Duodenum (tissue), 1 donor: ENCODE results near the gene CALCOCO1.

- PRO-cap: no peak
Observed at GRCh38 chr12:53707899-53708130, 19.4 kb downstream of the CALCOCO1 start.

- PRO-cap: bidirectional peak, plus-strand start at chr12:53727719, minus-strand start at chr12:53727446
Observed at GRCh38 chr12:53727286-53728494, at the start of gene CALCOCO1. Gene CALCOCO1, minus strand, starts transcription at chr12:53727452.

GRCh38 chr12:53739528-53740180 lies 12.4 kb upstream of the CALCOCO1 start:
- PRO-cap: no peak

DNA sequence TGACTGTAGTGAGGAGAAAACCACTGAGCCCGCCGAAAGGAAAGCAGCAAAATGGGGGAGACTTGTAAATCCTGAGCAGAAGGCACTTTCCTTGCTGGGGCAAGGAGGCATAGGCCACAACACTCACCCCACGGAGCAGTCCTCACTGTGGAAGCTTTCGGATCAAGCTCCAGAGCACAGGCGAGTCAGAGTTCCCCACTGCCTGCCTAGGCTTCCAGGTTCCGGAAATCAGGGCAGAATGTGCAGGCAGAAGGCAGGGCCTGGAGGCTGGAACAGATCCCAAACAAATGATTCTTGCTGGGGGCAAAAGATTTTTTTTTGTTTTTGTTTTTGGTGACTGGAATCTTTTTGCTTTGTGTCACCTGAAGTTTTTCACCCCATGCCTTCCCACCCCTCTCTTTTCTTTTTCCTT lies 4.4 kb upstream of the HOXC11 start:
- PRO-cap: no peak

- PRO-cap: bidirectional peak, plus-strand start at chr12:53974699, minus-strand start at chr12:53974695; unidirectional peak, plus-strand start at chr12:53974699
Observed at GRCh38 chr12:53974140-53975155, 1.5 kb downstream of the HOXC11 start.

DNA sequence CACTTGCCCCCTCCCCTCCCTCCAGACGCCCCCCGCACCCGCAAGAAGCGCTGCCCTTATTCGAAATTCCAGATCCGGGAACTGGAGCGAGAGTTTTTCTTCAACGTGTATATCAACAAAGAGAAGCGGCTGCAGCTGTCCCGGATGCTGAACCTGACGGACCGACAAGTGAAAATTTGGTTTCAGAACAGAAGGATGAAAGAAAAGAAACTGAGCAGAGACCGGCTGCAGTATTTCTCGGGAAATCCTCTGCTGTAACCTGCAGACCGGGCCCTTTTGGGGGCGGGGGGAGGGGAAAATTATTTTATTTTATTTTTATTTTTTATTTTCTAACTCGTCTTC lies 2.2 kb downstream of the HOXC11 start:
- PRO-cap: no peak

- PRO-cap: no peak
Observed at GRCh38 chr12:53999359-53999920, 521 bp upstream of the HOXC9 start.

GRCh38 chr12:54002302-54003028 lies 2.5 kb downstream of the HOXC9 start:
- PRO-cap: no peak

DNA sequence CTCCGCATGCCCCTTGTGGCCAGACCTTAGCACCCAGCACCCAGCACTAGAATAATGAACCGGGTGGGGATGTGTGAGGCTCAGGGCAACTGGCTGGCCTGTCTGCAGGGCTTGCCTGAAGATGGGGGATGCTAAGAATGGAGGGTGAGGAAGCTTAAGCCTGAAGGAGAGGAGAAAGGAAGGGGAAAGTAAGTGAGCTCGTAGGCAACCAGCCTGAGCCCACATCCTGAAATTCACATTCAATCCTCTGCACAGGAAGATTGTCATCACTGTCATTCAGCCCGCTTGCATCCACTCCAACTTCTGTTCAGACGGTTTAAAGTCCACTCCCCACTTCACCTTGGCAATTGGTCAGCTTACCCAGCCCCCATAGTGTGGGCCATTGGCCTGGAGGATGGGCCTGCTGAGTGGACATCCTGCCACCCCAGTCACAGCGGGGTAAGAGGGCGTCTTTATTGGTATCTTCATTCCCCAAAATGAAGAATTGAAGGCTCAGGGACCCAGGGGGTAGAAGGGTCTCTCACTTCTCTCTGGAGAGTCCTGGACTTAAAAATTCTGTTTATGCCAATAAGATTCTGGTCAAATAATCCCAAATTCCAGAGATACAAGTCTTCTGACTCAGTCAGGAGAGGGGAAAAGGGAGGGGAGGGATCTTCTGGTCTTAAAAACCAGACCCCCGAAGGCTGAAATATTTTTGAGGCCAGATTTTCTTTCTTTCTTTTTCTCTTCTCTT lies 4.6 kb downstream of the HOXC8 start:
- PRO-cap: no peak

GRCh38 chr12:54016431-54017588 lies 8.0 kb downstream of the HOXC8 start:
- PRO-cap: no peak

DNA sequence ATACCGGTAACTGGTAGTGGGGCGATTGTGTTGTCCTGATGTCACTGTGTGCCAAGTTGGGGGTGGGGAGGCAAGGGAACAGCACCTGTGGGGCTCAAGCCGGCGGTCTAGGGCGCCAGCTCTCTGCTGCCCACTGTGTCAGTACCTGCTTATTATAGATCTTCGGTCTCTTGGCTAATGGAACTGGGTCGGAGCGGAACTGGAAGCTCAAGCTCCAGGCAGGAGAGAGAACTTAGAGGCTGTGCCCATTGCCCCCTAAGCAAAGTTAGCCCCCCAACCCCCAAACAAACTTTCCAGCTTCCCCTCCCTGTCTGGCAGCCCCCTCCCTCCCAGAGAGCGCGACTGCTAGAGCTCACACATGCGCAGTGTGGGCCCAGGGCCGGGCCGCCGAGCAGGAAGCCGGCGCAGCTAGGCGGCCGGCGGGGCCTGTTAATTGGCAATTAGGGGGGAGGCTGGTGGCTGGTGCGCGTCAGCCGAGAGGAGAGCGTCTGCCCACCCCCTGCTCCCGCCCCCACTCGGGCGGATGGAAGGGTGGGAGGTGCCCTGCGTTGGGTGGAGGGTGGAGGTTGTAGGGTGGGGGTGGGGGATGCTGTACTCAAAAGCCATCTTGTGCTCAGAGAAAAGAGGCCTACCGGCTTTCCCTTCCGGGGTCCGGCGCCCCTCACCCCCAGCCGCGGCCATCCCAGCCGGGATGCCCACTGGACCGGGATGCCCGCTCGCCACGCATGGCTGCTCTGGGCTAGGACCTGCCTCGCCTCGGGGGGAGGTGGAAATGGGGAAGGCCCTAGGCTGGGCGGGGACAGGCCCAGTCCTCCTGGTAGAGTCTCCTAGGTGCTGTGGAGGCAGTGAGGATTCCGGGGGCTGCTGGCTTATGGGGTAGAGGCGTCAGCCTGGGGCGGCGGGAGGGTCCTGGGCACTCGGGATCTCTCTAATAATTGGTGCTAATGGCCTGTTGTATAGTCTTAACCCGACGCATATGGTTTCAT lies 9.1 kb downstream of the HOXC8 start:
- PRO-cap: unidirectional peak, plus-strand start at position 376 of the sequence

- PRO-cap: no peak
Observed at GRCh38 chr12:54141474-54142531, 47.0 kb downstream of the SMUG1 start.

GRCh38 chr12:54146944-54147433 lies 41.8 kb downstream of the SMUG1 start:
- PRO-cap: no peak

DNA sequence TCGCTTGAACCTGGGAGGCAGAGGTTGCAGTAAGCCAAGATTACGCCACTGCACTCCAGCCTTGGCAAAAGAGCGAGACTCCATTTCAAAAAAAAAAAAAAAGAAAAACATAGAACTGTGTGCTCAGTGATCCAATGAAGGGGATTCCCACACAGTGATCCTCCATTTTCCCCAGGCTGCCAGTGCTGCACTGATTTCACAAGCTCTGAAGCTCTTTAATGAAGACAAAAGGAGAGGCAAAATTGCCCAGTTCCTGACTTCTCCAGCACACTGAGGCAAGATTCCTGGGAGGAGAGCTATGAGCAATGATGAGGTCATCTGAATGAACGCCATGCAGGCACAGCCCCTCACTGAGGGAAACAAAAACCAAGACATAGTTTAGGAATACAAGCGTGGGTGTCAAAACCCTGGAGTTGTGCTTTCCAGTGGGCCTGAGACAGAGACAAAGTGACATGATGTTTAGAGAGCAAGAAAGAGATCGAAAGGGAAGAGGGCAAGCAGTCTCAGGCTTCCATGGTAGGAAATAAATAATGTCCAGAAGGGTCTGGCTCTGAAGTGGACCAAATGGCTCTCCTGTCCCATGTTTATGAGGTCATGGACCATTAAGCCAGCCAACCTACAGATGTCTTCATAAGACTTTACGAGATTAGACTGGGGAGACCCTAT lies 40.9 kb upstream of the SMUG1 start:
- PRO-cap: no peak

DNA sequence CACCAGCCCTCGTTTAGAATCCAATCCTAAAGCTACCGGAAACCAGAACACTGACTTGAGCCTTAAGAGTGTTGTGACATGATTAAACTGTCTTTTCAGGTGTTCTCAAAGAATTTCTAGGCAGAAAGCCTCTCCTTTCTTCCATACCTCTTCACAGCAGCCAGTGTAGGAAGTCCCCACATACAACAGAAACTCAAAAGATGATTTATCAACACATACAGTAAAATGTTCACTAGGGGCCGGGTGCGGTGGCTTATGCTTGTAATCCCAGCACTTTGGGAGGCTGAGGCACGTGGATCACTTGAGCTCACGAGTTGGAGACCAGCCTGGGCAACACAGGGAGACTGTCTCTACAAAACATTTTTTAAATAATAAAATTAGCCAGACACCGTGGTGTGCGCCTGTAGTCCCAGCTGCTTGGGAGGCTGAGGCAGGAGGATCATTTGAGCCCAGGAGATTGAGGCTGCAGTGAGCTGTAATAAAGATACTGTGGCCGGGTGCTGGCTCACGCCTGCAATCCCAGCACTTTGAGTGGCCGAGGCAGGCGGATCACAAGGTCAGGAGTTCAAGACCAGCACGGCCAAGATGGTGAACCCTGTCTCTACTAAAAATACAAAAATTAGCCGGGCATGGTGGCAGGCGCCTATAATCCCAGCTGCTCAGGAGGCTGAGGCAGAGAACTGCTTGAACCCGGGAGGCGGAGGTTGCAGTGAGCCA lies 44.8 kb upstream of the SMUG1 start:
- PRO-cap: no peak

DNA sequence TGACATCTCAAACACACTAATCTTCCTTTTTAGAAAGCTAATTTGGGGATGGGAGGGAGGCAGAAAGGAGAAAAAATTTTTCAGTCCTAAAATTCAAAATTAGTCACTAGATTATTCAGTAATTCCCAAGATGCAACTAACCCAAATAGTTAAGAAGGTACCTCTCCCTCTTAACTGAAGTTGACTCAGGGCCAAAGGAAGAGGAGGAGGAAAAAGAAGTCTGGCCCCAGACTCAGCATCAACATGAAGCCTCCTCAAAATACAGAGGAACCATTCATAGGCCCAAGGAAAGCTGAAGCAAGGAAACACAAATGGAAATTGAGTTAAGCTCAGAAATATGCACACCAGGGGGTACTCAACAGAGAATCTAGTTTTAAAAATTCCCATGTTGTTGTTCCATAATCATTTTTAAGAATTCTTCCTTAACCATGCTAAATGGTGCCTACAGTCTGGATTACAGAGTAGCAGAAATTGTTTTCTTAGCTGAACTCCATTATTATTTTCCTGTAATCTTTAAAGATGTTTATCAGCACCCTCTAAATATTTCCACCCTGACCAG lies 21.6 kb downstream of the CBX5 start:
- PRO-cap: no peak

DNA sequence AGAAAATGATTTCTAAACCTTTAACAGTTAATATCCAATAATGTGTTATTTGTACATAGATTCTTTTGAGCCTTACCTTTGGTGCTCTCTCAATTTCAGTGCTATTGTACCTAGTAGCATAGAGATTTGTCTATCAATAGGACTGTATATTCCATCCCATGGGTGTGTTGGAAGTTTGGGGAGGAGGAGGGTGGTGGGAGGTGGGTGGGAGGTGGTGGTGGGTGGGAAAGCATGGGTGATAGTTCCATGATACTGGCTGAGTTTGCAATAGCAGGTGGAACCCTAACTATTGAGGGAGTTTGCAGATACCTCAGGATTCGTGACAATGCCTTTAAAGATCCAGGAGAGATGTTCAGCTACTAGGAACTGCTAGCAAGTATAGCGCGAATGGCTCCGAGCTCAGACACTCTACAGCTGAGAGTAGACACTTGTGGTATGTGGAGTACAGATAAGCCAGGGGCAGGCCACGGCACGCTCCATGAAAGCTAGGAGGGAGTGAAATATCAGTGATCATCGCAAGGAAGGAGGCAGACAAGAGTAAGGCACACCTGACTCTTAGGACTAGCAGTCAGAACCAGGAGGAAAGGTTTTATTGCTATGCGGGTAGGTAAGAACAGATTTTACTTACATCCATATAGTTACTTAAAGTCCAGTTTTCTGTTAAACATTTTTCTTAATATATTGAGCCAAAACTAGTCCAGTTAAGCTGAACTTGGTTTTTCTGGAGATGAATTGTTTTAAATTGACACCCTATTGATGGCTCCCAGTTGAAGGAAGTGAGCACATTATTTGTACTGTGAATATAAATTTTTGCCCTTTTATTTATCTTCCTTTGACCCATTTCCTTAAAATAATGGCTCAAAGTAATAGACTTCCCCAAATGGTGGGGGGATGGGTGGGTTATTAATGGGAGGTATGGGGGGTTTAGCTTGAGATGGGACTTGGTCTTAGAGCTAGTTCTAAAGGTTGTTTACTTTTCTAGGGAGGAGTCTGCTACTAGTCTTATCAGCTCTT lies 5.5 kb downstream of the HNRNPA1 start:
- PRO-cap: no peak

DNA sequence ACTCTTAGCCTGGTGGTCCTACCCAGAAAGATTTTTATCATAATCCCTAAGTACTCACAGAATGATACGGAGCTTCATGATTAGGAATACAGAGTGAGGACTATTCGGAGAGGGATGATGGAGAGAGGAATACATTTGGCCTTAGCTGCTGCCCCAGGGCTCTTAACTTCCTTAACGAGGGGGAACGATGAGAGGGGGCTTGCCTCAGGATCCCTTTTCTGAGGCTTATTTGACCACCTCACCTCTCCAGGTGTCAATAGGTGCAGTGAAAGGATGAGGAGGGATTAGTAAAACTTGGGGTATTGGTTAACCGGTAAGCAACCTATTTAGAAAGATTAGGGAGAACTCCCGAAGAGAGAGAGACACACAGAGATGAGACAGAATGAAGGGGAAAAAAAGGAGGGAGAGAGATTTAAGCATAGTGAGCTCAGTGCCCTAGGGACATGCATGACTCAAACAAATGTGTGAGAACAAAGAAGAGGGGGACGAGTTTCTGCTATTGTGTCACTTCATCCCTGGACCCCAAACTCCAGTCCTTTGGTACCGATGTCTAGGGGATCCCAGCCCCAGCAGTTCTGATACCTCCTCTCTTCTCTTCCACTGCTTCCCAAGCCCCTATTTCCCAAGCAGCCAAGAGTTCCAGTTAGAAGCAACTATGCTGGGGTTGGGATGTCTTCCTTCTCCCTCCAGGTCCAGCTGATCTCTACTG lies 1.1 kb downstream of the NFE2 start:
- PRO-cap: no peak

DNA sequence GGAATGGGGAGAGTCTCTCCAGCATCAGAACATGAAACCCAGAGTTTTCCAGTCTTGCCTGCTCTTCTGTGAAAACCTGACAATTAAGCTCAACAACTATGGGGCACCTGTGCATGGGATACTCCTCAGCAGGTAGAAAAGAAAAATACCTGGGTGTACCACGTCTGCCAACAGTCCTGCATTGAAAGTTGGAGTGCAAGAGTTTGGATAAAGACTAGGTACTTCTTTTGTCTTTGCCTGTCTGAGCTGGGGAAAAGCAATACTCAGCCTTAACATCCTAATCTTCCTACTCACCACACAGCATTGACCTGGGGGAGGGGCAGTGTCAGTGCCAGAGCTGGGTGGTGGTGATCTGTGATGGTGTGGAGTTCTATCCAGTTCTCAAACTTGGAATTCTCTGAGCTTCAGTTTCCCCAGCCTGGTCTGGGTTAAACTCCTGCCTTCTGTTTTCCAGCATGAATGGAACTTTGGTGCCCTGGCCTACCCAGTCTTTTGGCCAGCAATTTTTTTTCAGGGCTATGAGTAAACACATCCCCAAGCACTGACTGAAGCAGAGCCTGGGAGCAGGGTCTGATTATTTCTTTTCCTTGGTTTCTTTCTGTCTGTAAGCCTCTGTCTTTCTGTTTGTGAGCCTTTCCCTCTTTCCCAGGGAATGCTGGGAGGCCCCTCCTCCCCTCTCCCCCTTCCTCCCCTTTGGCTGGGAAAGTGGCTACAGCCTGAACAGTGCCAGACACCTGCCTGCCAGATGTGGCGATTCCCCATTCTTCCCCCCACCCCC lies 11.4 kb downstream of the GPR84 start:
- PRO-cap: no peak

DNA sequence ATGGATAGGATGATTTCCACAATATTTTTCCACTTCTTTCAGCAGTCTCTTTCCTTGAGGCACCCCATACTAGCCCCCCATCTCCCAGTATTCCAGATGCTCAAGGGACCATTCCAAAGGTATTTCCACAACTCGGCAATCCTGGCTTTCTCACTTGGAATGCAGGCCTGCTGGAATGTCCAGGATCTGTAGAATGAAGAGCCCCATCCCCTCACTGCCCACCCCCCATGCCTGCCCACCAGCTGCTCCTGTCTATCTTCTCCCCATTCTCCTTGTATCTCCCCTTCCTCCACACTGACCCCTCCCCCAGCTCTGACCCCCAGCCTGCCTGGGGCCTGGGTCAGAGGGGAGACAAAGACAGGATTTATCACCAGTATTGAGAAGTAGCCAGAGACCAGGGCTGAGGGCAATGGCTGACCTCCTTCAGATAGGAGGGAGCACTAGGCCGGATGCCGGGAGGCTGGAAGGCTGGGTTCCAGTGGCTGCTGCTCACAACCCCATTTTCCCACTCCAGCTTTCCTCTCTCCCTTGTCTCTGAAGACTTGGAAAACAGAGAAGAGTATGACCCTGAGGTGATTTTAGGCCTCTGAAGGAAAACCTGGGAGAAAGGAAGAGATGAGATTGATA lies 8.8 kb downstream of the GPR84 start:
- PRO-cap: no peak